ENCODE results near the gene MEF2A.

DNA sequence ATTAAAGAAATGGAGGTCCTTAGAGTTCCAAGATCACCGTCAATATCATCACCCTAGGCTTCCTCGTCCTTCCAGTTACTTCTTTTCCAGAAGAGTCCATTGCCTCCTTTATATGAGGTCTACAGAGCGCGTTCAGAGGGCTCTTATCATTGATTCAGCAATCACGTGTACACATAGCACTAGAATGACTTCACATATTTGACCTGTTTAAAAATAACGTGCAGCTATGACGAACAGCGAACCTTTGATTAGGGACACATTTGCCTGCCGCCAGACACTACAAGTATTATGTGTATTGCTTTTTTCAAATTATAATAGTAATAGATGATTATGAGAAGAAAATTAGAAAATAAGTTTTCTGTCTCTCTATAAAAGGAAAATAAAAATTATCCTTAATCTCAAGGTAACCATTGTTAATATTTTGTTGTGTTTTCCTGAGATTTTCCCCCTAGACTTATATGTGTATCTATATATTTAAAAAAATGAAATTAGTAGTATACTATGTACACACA is 26.1 kb downstream of the IGF1R start:
- RRBS, 2 experiments: no CpG with 5 or more reads among the region's 9 CpGs

GRCh38 chr15:98794642-98795135 is 146.3 kb downstream of the IGF1R start:
- RRBS, 2 experiments: no CpG with 5 or more reads among the region's 3 CpGs

DNA sequence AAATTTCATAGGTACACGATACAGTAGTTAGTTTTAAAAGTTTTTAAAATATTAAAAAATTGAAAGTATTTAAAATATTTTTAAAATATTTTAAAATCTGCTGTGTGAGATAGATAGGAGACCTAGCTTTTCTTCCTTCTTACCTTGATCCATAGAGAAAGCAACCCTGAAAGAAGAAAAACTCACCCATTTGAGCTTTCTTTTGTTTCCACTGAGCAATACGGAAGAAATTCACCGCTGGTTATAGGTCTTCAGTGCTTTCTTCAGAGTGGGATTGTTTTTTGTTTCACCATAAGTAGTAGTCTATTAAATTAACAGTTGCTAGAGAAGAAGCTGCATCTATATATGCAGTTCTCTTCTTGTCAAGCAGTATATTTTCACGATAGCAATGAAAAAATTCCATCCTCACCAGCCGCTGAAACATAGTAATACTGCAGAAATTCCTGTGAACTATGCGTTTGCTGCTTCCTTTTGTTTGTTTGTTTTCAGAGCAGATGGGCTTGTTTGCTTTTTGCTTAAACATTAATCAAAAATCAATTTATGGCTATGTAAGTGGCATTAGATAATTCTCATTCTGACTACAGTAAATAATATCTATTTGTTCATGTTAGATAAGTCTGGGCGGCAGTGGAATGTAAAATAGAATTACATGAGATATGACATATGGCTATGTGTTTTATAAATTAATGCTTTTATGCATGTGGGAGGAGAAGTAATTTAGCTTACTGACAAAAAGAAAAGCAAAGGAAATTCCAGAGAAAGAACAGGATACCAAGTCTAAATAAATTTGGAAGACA is 163.9 kb downstream of the PGPEP1L start:
- RRBS, 2 experiments: no CpG with 5 or more reads among the region's 7 CpGs

DNA sequence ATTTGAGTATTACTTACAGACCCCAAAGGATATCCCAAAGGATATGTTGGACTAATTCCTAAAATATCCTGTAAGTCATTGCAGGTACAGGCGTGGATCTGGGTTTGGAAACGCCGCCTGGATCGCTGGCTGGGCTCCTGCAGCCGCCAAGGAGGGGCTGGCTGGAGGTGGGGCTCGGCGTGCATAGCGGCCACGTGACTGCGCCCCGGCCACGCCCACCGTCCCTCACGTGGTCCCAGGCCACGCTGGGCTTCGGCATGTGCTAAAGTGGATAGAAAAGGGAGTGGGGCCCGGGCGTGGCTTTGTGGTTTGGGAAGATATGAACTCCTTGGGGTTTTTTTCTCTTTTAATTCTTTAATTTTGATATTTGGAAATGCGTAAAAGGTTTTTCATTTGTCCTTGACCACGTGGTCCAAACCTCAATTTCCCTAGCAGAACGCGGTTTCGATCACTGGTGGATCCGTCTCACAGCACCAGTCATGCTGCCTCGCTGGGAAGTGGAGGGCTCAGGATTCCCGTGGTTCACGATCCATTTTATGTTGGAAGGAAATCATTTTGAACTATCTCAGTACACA is 142.2 kb downstream of the PGPEP1L start:
- RRBS, 2 experiments: 48% methylated on average over 4 of the region's 27 CpGs; no CpG with 5 or more reads in 1 of the 2 experiments

DNA sequence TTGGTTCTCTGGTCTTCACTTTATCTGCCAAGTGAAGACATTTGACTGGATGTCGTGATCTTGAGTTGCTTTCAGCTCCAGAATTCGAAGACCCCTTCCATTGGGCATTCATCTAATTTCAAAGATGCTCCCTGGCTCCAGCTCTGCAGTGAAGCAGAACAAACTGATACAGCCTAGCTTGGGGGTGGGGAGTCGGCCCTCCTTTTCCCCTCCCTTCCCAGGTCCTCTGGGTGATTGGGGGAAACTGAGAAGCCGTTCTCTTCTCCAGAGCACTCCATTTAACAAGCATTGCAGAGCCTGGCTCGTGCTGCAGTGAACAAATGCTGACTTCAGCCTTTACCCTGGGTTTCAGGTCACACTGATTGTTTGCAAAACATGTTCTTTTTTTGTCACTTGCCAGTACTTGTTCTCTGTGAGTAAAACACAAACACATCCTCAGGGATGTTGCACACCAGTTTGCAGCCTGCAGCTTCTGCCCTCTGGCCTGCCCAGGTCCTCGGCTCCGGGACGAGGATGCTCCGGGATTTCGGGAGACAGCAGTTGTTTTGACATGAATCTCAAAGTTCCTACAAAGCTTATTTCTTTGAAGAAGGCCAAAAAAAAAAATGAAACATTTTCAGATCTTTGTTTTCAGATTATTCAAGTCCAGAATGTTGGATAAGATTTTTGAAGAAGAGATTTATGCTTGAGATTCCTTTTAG is 132.8 kb downstream of the PGPEP1L start:
- RRBS, 2 experiments: no CpG with 5 or more reads among the region's 10 CpGs

DNA sequence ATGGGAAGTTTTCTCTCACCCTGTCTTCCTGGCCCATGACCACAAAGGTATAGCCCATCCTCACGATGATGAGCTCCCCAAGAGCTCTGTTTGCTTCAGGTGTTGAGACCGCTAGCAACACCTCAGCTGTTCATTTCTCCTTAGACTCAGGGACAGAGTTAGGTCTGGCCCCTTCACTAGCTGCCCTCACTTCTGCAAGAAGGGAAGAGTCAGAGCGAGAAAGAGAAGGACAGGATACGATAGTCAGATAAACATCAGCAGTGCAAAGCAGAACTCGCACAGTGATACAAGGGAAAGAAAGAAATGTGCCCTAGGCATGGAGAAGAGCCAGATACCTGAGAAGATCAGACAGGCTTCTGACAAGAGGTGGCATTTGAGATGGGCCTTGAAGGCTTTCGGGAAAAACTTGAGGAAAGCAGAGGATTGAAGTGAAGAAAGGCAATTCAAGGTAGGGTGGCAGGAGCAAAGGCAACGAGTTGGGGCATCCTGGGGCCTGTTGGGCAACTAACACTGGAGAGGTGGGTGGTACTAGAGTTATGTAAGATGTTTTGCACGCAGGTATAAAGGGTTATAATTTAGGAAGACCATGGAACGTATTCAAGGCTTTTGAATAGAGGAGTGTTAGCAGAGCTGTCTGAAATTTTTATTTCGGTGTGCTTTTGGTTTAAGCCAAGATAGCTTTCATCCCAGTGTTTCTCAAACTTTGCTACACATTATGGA is 106.0 kb downstream of the PGPEP1L start:
- RRBS, 2 experiments: no CpG with 5 or more reads among the region's 10 CpGs

DNA sequence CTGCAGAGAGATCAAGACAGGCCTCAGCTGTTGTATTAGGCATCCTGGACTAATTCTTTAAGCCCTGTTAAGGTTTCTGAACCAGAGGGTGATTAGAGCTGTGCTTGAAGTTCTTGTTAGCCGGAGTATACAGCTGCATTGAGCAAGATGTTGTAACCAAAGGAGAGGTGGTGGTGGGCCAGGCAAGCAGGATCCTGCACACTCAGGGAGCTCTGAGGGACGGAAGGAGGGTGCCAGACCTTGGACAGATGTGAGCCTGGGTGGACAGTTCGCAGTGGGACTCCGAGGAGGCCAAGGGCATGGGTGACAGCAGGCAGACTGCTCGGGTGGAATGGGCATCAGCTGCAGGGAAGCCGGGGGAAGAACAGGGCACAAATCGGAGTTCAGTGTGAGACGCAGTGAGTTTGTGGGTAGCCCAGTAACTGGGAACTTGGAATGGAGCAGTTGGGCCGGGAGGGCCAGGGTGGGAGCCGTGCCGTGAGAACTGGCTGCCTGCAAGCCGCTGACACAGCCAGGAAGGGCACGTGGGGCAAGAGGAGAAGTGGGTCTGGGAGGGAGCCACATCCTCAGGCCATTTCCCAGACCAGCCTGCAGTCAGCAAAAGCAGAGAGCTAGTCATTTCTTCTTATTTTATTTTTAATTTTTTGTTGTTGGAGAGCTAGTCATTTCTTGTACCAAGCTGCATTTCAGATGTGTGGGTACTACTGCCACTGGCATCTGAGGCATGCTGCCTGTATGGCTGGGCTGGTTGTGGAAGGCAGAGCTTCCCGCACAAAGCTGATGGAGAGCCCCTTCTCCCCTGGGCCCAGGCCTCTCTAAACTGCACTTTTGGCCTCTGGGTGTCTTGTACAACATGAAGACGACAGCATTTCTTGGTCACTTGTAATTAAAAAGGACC is 61.0 kb downstream of the PGPEP1L start:
- RRBS, 2 experiments: 57% methylated on average over 3 of the region's 15 CpGs; no CpG with 5 or more reads in 1 of the 2 experiments

GRCh38 chr15:99057419-99058428 is 47.2 kb upstream of the SYNM start:
- RRBS, 2 experiments: no CpG with 5 or more reads among the region's 21 CpGs

- RRBS, 2 experiments: 20 to 51% methylated on average over 4 to 16 of the region's 135 CpGs
These were observed 829 bp downstream of the SYNM start for GRCh38 chr15:99105397-99106420.

- RRBS, 2 experiments: no CpG with 5 or more reads among the region's 26 CpGs
These were observed 20.2 kb downstream of the SYNM start for GRCh38 chr15:99124921-99125738.

- RRBS, 2 experiments: 1 to 4% methylated on average over 10 to 13 of the region's 31 CpGs
These were observed 379 bp downstream of the LRRC28 start for GRCh38 chr15:99251591-99252129.

DNA sequence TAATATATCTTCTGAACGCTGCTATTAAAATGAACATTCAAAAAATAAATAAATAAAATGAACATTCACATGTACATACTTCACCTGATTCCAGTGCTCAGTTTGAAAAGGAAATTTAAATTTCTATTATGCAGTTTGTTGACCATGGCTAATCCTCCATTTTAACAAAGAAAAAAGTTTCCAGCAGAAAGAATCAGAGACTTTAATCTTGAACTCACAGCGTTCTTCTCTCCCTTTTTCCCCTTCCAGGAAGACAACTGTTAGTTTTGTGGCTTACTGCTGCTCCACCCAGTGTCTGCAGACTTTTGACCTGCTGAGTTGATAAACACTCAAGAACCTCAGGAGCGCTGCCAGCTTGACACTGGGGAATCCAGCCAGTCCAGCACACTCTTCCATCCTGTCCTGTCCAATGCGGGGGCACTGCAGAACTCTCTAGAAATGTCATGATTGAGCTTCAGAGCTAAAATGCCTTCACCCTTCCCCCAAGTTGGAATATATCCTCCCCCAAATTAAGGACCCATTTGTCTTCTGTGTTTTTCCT is 134.6 kb downstream of the LRRC28 start:
- RRBS, 2 experiments: no CpG with 5 or more reads among the region's 4 CpGs

DNA sequence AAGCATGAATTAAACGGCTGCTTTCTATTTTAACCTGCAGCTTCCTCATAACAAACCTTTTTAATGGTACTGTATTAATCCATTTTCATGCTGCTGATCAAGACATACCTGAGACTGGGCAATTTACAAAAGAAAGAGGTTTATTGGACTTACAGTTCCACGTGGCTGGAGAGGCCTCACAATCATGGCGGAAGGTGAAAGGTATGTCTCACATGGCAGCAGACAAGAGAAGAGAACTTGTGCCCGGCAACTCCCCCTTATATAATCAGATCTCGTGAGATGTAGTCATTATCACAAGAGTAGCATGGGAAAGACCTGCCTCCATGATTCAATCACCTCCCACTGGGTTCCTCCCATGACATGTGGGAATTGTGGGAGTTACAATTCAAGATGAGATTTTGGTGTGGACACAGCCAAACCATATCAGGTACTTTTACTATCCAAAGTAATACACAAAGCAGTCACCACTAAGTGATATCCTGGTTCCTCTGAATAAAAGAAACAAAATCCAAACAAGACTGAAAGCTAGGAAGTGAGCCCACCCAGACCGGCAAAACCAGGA is 149.9 kb downstream of the LRRC28 start:
- RRBS, 2 experiments: 100% methylated on average over 1 of the region's 6 CpGs

DNA sequence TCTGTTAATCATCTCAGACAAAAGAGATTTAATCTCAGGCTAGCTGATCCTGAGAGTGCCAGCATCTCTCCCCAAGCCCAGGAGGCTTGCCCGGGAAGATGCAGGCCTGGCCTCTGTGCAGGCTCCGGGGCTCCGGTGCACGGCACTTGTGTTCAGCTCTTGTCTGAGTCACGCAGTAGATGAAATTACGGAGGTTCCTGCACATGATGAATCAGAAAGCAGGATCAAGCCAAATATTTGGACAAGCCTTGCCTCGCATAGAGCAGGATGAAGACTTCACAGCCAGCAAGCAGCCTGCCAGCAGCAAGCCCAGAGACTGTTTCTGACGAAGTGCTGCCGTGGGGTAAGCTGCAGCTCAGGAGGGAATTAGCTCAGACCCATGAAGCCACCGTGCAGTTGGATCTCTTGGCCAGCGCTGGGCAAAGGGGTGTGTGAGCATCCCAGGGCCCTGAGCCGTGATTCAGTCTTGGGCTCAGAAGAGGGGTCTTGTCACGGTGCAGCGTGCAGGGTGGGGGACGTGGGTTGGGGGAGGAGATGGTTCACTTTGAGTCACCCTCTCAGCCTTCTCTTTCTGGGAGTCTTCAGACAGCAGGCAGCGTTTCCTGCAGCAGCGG is 89.2 kb upstream of the MEF2A start:
- RRBS, 2 experiments: no CpG with 5 or more reads among the region's 17 CpGs

- RRBS, 2 experiments: no CpG with 5 or more reads among the region's 4 CpGs
These were observed 29.1 kb upstream of the MEF2A start for GRCh38 chr15:99536561-99537224.

GRCh38 chr15:99565157-99566258 is at the start of gene MEF2A:
TSS of gene MEF2A (plus strand) at chr15:99565984.
- RRBS, 2 experiments: 1 to 2% methylated on average over 72 of the region's 129 CpGs

DNA sequence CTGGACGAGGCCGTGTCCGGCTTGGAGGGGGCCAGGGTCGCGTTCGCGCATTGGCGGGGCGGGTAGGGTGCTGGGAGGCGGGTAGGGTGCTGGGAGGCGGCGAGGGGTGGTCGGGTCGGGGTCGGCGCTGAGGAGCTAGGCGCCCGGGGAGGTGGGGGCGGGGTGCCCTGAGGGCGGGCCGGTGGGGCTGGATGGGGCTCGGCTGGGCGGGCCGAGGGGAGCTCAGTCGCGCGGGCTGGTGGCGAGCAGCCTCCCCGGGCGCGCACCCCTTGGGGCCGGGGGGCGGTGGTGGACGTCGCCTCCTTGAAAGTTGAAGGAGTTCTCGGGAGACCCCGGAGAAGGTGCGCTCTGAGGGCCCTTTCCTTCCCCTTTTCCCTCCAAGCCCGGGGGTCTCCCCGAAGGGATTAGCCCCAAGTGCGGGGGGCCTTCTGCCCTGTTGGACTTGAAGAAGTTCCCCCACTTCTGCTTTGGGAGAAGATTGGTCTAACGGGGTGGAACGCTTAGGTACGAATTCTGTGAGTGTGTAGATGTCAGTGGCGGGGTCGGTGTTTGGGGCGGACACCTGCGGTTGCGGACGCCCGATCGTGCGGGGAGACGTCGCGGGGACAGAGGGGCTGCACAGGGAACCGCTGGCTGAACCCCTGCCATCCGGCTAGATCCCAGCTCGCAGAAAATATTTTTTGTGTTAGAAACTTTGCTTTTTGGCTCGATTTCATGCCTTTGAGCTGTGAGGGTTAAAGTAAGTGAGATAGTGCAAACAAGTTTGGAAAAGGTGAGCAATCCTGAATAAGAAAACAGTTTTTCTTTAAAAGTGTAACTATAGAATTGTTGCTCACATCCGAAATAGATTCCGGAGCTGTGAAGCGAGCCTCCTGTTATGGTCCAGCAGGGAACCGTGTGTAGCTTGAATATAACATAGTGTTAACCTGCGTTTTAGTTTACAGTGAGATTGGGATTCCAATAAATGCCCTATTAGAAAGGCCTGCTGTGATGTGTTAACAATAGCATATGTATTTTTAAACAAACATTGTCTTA is 792 bp downstream of the MEF2A start:
- RRBS, 2 experiments: under 1 to 2% methylated on average over 19 to 20 of the region's 65 CpGs

- RRBS, 2 experiments: no CpG with 5 or more reads among the region's 6 CpGs
These were observed 12.8 kb downstream of the LYSMD4 start for GRCh38 chr15:99720442-99720863.

- RRBS, 2 experiments: no CpG with 5 or more reads among the region's 13 CpGs
These were observed 227.2 kb downstream of the ADAMTS17 start for GRCh38 chr15:100114456-100115094.

GRCh38 chr15:100131735-100132584 is 209.8 kb downstream of the ADAMTS17 start:
- RRBS, 2 experiments: no CpG with 5 or more reads among the region's 33 CpGs

Data from NT2/D1 (cell line).